RPMI7951 (cell line): ENCODE results near the gene USP22.

DNA sequence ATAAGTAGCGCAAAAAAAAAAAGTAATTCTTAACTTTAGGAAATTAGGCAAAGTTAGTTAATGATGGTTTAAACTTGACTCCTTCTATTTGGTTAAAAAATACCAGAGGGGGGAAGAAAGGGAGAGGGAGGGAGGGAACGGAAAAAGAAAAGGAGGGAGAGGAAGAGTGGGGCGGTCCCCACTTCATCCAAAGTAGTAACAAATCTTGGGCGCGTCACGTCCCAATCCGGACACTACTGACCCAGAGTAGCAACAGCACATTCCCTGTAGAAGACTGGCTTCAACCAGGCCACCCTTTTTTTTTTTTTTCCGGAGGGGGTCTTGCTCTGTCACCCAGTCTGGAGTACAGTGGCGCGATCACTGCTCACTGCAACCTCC, 2.2 kb downstream of the USP22 start:
- RAMPAGE, long total RNA, result no peak

DNA sequence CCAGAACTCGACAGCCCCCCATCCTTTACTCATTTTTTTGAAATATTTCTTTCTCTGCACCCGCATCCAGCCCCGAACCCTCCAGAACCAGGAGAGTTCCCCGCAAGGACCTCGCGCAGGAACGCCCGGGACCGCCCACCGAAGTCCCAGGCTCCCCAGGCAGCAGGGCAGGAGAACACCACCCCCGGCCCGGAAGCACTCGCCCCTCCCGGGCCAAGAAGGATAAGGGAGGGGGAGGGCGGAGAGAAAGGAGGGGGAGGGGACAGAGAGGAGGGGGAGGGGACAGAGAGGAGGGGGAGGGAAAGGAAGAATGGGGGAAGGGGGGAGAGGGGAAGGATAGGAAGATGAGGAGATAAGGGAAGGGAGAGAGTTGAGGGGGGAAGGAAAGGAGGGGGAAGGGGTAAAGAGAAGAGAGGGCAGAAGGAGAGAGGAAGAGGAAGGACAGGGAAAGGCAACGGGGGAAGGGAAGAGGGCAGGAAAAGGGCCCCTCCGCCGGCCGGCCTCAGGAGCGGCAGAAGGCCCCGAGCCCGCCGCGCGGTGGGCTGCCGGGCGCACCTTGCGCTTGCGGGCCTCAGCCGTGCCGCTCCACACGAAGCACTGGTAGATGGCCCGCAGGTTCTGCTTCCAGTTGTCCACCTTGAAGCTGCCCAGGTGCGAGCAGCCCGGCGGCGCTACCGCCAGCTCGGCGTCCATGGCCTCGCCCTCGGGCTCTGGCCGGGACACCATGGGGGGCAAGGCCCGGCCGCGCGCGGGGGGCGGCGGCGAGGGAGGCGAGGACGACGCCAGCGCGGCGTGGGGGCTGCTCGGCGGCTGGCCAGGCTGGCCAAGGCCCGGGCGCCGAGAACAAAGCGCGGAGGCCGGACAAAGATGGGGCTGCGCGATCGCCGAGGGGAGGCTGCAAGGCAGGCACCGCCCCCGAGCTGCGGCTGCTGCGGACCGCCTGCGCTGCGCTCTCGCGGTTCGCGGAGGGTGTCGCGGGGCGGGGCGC, at the start of gene USP22:
USP22 (minus strand) TSS at position 902 of the 988 bp plus-strand sequence.
- RAMPAGE, long total RNA, result no peak

DNA sequence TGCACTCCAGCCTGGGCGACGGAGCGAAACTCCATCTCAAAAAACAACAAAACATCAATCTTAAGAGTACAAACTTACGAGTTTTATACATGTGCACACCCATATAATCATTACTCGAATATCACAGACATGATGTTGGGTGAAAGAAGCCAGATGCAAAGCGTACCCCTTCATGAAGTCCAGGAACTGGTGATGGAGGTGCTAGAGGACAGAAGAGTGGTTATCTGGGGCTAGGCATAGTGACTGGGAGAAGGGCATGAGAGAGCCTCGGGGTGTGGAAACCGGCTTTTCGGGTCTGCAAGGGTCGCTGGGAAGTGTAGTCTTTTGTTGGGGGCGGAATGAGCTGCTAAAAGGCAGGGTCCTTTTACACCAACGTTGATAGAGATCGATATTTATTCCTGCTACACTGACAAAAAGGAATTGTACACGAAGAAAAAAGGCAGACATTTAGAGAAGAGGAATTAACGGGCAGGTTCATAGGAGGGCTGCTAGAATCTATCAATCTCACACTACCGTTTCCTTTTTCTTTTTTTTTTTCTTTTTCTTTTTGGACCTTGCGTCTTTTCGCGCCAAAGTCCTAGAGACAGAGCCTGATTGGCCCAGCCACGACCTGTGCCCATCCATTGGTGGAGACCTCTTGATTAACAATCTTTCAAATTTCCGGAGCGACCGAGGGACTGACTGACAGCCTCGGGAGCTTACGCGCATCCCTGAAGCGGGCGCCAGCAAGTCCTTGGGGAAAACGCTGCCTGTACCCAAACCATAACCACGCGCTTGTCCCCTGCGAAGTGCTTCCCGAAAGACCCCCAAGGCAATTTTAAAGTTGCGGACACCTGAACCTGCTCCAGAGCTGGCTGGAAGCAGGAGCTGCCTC, 27.7 kb upstream of the DHRS7B start:
- RAMPAGE, long total RNA, result no peak

DNA sequence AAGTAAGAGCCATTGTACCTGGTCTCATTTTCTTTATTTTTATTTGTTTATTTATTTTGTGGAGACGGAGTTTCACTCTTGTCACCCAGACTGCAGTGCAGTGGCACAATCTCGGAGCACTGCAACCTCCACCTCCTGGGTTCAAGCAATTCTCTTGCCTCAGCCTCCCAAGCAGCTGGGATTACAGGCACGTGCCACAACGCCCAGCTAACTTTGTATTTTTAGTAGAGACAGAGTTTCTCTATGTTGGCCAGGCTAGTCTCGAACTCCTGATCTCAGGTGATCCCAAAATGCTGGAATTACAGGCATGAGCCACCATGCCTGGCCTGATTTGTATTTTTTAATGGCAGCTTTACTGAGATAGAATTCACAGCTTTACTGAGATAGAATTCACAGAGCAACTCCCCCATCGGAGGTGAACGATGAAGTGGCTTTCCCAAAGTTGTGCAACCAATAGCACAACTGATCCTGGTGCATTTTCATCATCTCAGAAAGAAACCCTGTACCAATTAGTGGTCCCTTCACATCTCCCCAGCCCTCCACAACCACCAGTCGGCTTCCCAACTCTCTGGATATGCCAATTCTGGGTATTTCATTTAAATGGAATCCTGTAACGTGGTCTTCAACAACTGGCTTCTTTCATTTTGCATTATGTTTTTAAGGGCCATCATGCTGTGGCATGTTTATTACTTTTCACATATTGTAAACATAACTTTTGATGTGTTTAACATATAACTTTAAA, 7.3 kb downstream of the TMEM11 start:
- RAMPAGE, long total RNA, result no peak

GRCh38 chr17:21322392-21322673, 37.8 kb downstream of the MAP2K3 start:
- RAMPAGE, long total RNA, result no peak

DNA sequence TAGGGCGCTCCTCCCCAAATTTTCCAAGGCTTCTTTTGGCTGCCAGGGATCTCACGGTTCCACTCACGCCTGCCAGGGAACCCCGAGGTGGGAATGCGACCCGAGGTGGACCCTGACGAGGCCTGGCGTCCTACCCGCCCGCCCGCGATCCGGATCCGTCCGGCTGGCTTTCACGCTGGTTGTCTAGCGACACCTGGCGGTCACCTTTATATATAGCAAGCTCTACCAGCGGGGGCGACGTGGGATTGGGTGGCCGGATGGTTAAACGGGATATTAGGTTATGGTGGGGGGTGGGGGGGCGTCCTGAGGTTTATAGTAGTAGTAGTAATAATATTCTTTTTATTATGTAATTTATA, 136.8 kb downstream of the KCNJ12 start:
- RAMPAGE, long total RNA, result no peak

- RAMPAGE, long total RNA, result no peak
Measured at GRCh38 chr17:21612796-21613289, 79.5 kb upstream of the KCNJ18 start.

DNA sequence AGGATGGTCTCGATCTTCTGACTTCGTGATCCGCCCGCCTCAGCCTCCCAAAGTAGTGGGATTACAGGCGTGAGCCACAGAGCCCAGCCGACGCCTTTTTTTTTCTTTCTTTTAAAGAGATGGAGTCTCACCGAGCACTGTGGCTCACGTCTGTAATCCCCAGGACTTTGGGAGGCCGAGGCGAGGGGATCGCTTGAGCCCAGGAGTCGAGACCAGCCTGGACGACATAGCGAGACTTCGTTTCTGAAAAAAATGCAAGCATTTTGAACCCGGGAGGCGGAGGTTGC, 524.3 kb downstream of the KCNJ18 start:
- RAMPAGE, long total RNA, result no peak

- RAMPAGE, long total RNA, result no peak
Measured at GRCh38 chr17:27247301-27247917, 46.5 kb upstream of the WSB1 start.

- RAMPAGE, long total RNA, result no peak
Measured at GRCh38 chr17:27349365-27350348, 55.7 kb downstream of the WSB1 start.

DNA sequence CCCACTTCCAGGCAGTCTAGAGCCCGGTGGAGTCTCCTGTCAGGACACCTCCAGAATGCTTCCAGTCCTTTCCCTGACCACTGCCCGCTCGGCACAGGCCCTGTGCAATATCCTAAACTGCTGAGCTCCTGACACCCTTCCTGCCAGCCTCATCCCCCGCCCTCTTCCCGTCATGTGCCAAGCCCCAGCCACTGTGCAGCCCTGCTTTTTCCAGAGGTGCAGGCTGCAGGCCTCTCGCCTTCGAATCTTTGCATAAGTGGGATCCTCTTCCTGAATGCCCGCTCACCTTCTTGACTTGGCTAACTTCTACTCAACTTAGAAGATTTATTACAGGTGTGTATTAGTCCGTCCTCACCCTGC, 73.8 kb downstream of the WSB1 start:
- RAMPAGE, long total RNA, result no peak

DNA sequence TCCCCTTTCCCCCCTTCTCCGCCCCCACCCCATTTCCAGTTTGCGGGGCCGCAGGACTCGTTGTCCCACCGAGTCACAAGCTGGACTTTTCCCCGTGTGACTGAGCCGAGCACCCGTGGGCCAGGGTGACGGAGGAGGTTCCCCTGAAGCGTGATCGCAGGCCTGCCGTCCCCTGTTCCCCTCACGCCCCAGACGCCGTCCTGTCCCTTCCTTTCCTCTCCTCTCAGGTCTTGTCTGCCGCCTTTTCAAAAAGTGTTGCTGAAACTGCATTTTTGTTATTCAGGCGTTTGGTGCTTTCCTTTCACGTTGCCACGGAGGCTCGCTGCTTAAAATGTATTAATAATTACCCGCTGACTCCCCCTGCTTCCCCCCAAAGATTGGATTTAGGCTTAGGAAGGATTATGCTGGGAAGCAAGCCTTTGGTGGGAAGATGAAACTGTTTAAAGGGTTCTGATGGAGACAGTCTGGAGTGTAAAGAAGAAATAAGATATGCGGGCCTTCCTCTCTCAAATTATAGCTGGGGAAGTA, 951 bp downstream of the KSR1 start:
- RAMPAGE, long total RNA, result no peak

- RAMPAGE, long total RNA, result no peak
Measured at GRCh38 chr17:27495489-27495838, 39.2 kb downstream of the KSR1 start.

DNA sequence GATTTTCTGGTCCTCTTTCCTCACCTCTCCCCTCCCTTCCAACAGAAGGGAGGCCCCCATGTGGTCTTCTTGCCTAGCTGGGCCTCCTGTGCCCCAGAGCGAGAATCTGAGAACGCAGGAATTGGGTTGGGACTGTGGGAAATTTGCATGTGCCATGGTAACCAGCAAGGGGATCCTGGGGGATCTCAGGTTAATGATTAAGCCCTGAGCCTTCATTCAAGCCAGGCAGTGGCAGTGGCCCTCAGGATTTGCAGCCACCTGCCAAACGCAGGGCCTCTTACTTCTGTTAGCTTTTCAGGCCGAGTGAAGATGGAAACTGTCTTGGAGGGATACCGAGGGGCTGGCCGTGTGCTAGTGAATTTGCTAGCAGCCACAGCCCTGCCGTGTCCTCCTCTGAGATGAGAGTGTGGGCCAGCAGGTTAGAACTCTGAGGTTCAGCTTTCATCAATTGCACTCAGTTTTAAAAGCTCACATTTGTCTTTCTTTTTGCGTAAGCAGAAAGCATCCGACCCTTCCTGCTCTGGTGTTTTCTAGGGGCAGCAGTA, 40.3 kb downstream of the KSR1 start:
- RAMPAGE, long total RNA, result no peak

GRCh38 chr17:27532256-27533233, 76.3 kb downstream of the KSR1 start:
- RAMPAGE, long total RNA, result no peak

DNA sequence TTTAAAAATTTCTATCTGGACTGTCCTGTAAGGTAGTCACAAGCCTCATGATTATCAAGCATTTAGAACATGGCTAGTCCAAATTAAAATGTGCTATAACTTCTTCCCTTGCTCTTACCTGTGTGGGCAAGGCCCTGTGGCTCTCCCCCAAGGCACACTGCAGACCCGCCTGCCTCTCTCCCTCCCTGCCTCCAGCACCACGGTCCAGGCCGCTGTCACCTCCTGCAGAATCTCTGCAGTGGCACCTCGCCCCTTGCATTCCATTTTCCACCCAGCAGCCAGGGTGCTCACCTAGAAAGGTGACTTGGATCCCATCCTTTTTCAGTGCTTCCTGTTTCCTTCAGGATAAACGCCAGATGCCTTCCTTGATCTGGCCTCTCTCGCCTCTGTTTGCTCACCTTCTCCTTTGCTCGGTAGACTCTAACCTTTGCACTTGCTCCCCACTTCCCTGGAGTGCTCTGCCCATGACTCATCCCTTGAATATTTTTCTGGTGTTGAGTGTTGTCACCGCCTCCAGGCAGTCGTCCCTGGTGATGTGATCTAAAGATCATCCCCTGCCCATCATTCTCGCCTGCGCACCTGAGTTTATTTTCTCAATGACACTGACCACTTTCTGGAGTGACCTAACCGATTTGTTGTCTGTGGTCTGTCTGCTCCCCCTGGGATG, 79.3 kb upstream of the LGALS9 start:
- RAMPAGE, long total RNA, result no peak

DNA sequence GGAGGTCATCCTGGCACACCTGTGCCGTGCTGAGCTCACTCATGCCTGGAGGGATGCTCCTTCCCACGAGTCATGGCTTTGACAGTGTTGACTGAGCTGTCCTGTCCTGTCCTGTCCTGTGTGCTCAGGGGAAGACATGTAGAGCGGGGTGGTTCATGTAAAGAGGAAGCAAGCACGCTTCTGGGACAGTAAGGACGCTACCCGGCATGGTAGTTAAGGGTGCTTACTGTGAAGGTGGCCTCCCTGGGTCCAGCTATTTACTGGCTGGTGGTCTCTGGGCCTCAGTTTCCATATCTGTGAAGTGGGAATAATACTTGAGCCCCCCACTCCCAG, 423 bp downstream of the LGALS9 start:
- RAMPAGE, long total RNA, result no peak

GRCh38 chr17:27646841-27647484, 16.0 kb downstream of the LGALS9 start:
- RAMPAGE, long total RNA, result no peak

- RAMPAGE, long total RNA, result no peak
Measured at GRCh38 chr17:27984438-27985312, 57.8 kb upstream of the NLK start.

DNA sequence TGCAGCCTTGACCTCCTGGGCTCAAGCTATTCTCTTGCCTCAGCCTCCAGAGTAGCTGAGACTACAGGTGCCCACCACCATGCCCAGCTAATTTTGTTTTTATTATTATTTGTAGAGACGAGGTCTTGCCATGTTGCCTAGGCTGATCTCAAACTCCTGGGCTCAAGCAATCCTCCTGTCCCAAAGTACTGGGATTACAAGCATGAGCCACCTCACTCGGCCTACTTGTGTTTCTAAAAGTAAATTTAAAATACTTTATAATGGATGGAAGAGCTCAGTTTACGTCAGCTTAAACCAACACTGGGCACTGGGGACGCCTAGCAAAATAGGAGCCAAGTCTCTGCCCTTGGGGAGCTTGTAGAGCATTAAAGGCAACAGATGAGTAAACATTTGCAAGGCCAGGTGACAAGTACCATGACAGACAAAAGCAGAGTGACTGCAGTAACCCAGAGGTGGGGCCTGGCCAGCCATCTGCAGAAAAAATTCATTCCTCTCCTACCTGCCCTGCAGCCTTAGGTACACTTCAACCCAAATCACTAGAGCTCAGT, 12.2 kb upstream of the NLK start:
- RAMPAGE, long total RNA, result no peak